GM12878 (cell line): Measurements from ENCODE around the gene IFIH1.

DNA sequence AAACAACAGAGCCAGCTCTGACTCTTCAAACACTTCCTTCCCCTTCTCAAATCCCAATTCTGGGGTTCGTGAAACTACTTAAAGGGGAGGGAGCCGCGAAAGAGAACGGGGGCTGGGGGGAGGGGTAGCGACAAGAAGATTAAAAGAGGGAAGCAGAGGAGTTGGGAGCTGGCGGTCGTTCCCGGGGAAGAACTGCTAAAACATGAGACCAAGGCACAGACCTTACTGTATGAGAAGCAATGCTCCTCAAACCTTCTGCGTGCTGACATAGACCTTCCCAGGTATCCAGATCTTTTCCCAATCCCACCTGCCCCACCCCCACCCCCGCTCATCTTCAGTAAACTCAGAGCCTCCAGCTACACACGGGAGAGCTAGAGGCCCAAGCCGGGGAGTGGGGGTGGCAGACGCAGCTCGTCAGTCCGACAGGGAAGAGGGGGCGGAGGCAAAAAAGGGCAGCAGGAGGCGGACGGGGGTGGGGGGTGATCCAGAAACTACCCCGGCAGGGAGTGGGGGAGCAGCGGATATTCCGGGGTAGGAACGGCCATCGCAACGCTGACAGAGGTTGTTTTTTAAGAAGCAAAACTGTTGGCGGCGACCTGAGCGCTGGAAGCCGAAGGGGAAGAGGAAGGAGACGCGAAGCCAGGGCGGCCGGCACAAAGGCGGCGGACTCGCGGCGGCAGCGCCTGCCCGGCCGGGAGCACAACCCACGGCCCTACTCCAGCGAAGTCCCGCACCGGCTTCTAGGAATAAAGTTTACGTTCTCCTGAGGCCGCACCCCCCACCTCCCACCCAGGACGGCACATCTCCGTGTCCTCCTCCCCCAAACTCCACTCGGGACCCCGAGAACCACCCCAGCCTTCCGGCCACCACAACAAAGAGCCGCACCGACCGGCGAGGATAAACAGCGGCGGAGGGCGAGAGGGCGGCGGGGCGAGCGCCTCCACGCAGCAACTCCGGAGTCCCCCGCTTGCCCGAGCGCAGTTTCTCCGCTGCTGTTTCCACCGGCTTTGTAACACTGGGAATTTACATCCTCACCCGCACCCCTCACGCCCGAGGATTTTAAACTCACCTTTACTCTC is 836 bp downstream of the BAZ2B start:
- RAMPAGE, long total RNA = start-site peak on the plus strand centred at position 140 of the sequence, 64 bp wide, 18 and 39 reads in 2 replicates
- RRBS, 2 experiments = 2 to 3% methylated on average over 27 to 34 of the region's 72 CpGs
CAGE:
- cytosol, long polyA minus RNA = no peak
- cytosol, long polyA plus RNA = no peak
- long polyA plus RNA = no peak
- nucleolus, long total RNA = start-site peak on the minus strand centred at position 365 of the sequence, 43 bp wide, 65 reads
- nucleus, long polyA plus RNA = start-site peak on the minus strand centred at position 385 of the sequence, 80 bp wide, 40 and 57 reads in 2 replicates
- nucleus, long total RNA = no peak

GRCh38 chr2:159617663-159617976 is 1.3 kb upstream of the BAZ2B start:
- RAMPAGE, long total RNA = no peak
- RRBS, 2 experiments = no CpG with 5 or more reads among the region's 2 CpGs
CAGE:
- cytosol, long polyA minus RNA = no peak
- cytosol, long polyA plus RNA = no peak
- long polyA plus RNA = no peak
- nucleolus, long total RNA = no peak
- nucleus, long polyA plus RNA = no peak
- nucleus, long total RNA = no peak

DNA sequence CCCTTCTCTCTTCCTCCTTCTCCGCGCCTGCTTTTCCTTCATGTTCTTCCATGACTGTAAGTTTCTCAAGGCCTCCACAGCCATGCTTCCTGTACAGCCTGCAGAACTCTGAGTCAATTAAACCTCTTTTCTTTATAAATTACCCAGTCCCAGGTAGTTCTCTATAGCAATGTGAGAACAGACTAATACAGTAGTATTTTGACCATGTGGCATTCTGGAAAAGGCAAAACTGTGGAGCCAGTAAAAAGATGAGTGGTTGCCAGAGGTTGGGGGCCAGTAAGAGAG is 45.1 kb downstream of the ITGB6 start:
- RAMPAGE, long total RNA = no peak
- RRBS, 2 experiments = no CpG with 5 or more reads among the region's 2 CpGs
CAGE:
- cytosol, long polyA minus RNA = no peak
- cytosol, long polyA plus RNA = no peak
- long polyA plus RNA = no peak
- nucleolus, long total RNA = no peak
- nucleus, long polyA plus RNA = no peak
- nucleus, long total RNA = no peak

GRCh38 chr2:160238129-160238936 is 38.3 kb upstream of the ITGB6 start:
- RAMPAGE, long total RNA = no peak
- RRBS, 2 experiments = no CpG with 5 or more reads among the region's 4 CpGs
CAGE:
- cytosol, long polyA minus RNA = no peak
- cytosol, long polyA plus RNA = no peak
- long polyA plus RNA = no peak
- nucleolus, long total RNA = no peak
- nucleus, long polyA plus RNA = no peak
- nucleus, long total RNA = no peak

- RAMPAGE, long total RNA = no peak
- RRBS, 2 experiments = no CpG with 5 or more reads among the region's 3 CpGs
CAGE:
- cytosol, long polyA minus RNA = no peak
- cytosol, long polyA plus RNA = no peak
- long polyA plus RNA = no peak
- nucleolus, long total RNA = no peak
- nucleus, long polyA plus RNA = no peak
- nucleus, long total RNA = no peak
Measured at GRCh38 chr2:160331327-160331763, 131.3 kb upstream of the ITGB6 start.

DNA sequence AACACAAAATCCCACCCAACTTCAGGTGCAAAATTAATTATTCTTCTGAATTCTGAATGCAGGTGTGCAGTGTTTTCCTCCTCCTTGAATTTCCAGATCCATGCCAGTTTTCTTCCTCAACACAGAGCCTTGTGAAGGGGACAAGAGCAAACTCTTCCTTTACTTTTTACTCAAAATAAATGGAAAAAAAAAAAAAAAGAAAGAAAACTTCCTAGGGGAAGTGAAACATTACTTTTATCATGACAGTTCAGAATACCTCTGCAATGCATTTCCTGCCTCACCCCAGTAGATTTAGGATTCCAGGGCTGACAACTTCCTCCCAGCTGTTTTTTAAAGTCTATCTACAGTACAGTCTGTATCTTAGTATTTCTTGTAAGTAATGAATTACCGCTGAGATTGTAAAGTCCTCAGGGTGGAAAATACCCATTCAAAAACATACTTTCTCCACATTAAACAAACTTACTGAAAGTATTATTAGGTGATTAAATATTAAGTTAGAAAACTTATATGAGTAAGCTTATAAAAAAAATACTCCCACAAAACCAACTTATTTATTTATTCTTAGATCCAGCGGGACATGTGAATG is 117.8 kb downstream of the RBMS1 start:
- RAMPAGE, long total RNA = no peak
- RRBS, 2 experiments = no CpG with 5 or more reads among the region's 2 CpGs
CAGE:
- cytosol, long polyA minus RNA = no peak
- cytosol, long polyA plus RNA = no peak
- long polyA plus RNA = no peak
- nucleolus, long total RNA = no peak
- nucleus, long polyA plus RNA = no peak
- nucleus, long total RNA = no peak

DNA sequence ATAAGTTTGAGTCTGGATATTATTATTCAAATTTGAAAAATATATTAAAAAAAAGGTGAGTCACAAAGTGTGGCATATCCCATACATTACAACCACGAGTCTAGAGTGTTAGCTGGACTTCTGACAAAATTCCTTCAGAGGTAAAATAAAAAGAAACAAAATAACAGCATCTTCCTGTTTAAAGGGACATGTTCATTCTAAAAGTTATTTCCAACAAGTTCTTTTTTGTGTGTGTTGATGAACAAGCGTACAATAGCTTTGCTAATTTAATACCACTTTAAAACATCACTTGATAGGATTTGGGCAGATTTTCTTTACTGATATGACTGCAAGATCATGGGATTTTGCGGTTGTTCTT is 19.5 kb downstream of the RBMS1 start:
- RAMPAGE, long total RNA = no peak
- RRBS, 2 experiments = no CpG with 5 or more reads among the region's 3 CpGs
CAGE:
- cytosol, long polyA minus RNA = no peak
- cytosol, long polyA plus RNA = no peak
- long polyA plus RNA = no peak
- nucleolus, long total RNA = no peak
- nucleus, long polyA plus RNA = no peak
- nucleus, long total RNA = no peak

DNA sequence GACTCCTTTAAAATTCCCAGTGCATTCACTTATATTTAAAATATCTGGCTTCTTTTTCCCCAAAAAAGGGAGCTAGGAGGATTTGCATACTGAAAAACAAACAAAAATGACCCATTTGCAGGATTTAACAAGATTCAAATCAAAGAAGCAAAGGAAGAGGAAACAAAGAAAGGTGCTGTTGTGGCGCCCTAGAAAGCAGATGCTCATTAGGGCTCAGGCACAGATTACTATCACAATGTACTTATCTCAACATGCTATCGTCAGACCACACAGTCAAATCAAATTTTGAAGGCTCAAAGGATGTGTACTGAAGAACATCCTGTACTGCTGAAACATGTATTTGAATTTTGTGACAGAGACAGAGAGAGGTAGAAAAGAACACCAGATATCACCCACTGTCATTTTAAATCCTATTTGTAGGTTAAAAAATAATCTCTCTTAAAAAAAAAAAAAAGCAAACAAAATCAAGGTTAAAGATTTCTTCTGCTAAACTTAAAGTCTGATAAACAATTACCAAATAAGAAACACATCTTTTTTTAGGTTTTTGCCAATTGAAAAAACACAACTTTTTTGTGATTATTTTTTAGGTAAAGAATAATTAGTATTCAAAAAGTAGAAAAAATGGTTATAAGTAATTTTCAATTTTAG is 10.8 kb downstream of the RBMS1 start:
- RAMPAGE, long total RNA = no peak
- RRBS, 2 experiments = no CpG with 5 or more reads among the region's 2 CpGs
CAGE:
- cytosol, long polyA minus RNA = no peak
- cytosol, long polyA plus RNA = no peak
- long polyA plus RNA = no peak
- nucleolus, long total RNA = no peak
- nucleus, long polyA plus RNA = no peak
- nucleus, long total RNA = no peak

DNA sequence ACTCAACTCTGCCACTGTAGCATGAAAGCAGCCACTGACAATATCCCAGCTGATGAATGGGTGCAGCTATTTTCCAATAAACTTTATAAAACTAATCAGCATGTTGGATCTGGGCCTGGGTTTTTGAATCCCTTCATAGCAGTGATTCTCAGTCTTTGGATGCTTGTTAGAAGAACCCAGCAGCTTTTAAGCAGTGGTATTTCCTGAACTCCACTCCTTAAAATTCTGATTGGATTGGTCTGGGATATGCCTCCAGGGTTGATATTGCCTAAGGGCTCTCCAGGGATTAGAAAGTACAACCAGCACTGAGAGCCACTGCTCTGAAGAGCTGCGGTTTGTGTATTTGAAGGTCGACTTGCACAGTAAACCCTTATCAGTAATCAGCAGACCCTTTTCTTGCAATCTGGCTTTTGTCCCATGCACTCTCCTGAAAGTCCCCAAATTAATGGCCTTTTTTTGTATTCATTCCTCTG is 17.0 kb upstream of the RBMS1 start:
- RAMPAGE, long total RNA = no peak
- RRBS, 2 experiments = no CpG with 5 or more reads among the region's 2 CpGs
CAGE:
- cytosol, long polyA minus RNA = no peak
- cytosol, long polyA plus RNA = no peak
- long polyA plus RNA = no peak
- nucleolus, long total RNA = no peak
- nucleus, long polyA plus RNA = no peak
- nucleus, long total RNA = no peak

DNA sequence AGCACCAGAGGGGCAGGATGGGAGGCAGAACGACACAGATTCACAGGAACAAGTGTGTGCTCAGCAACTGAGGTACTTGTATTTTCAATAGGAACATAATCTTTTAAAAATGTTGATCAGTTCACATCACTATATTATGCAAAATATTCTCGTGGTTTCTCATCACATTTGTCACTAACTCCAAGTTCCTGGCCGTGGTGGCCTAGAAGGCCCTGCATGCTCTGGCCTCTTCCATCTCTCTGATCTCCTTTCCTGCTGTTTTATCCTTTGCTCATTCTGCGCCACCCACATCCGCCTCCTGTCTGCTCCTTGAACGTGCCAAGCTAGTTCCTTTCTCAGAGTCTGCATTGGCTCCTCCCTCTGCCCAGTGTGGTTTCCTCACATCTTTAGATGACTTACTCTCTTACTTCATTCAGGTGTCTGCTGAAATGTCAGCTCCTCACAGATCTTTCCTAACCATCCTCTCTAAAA is 158.5 kb upstream of the RBMS1 start:
- RAMPAGE, long total RNA = no peak
- RRBS, 2 experiments = no CpG with 5 or more reads among the region's 6 CpGs
CAGE:
- cytosol, long polyA minus RNA = no peak
- cytosol, long polyA plus RNA = no peak
- long polyA plus RNA = no peak
- nucleolus, long total RNA = no peak
- nucleus, long polyA plus RNA = no peak
- nucleus, long total RNA = no peak

DNA sequence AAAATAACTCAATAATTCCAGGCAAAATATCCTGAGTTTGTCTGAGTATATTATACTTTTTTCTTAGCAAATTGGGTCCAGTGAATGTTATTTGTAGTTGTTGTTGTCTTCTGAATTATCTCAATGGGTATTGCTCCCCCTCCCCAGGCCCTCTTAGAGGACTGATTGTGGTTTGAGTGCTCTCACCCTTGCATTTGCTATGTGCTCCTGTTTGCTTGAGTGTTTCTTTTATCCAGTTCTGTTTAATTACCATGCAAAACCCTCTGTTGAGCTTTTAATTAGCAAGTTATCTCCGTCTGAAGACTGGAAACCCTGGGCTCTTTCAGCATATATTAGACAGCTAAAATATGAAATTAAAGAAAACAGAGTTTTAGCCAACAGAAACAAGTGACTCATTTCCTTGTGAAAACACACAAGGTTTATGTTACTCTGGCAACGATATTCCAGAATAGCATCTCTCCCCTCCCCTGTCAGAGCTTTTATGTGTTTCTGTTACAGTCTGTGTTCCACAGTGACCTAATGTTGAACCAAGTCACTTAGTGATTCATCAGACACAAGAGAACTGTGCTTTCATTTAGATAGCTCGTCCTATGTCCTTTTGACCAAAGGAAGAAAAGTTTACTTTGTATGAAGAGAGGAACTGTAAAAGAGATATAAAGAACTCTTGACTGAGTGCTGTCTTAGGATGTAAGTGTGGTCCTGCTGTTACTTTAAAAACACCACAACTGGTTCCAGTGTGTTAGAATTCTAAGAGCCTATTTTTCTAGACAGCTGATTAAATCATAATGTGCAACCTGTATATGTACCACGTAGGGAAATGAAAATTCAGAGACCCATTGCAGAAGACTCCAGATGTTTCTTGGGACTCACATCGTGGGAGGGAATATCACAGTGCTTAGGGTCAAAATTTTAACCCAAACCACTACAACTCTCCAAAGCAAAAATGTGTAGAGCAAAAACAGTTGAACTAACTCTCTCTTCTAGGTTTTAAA is 172.8 kb upstream of the RBMS1 start:
- RAMPAGE, long total RNA = no peak
- RRBS, 2 experiments = no CpG with 5 or more reads among the region's 5 CpGs
CAGE:
- cytosol, long polyA minus RNA = no peak
- cytosol, long polyA plus RNA = no peak
- long polyA plus RNA = no peak
- nucleolus, long total RNA = no peak
- nucleus, long polyA plus RNA = no peak
- nucleus, long total RNA = no peak

GRCh38 chr2:161077495-161078462 is 82.4 kb upstream of the TANK start:
- RAMPAGE, long total RNA = no peak
- RRBS, 2 experiments = no CpG with 5 or more reads among the region's 6 CpGs
CAGE:
- cytosol, long polyA minus RNA = no peak
- cytosol, long polyA plus RNA = no peak
- long polyA plus RNA = no peak
- nucleolus, long total RNA = no peak
- nucleus, long polyA plus RNA = no peak
- nucleus, long total RNA = no peak

DNA sequence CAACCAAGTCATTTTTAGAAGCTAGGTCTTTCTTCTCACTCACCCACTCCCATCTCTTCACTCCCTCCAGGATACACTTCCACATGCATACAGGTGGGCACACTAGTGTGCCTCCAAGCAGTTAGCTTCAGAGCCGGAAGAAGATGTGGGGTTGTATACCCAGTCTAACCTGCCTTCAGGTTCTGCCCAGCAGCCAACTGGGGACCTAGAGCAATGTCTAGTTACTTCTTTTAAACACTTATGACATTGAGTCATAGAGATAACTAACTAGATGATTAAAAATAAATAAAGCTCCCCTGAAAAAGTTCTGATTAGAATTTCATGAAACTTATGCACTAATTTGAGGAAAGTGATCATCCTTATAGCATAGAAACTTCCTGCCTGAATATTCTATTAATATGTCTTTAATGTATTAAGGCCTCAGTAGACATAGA is 21.7 kb upstream of the TANK start:
- RAMPAGE, long total RNA = no peak
- RRBS, 2 experiments = no CpG with 5 or more reads among the region's 1 CpG
CAGE:
- cytosol, long polyA minus RNA = no peak
- cytosol, long polyA plus RNA = no peak
- long polyA plus RNA = no peak
- nucleolus, long total RNA = no peak
- nucleus, long polyA plus RNA = no peak
- nucleus, long total RNA = no peak

- RAMPAGE, long total RNA = no peak
- RRBS, 2 experiments = no CpG with 5 or more reads among the region's 2 CpGs
CAGE:
- cytosol, long polyA minus RNA = no peak
- cytosol, long polyA plus RNA = no peak
- long polyA plus RNA = no peak
- nucleolus, long total RNA = no peak
- nucleus, long polyA plus RNA = no peak
- nucleus, long total RNA = no peak
Measured at GRCh38 chr2:161165348-161166406, 5.4 kb downstream of the TANK start.

DNA sequence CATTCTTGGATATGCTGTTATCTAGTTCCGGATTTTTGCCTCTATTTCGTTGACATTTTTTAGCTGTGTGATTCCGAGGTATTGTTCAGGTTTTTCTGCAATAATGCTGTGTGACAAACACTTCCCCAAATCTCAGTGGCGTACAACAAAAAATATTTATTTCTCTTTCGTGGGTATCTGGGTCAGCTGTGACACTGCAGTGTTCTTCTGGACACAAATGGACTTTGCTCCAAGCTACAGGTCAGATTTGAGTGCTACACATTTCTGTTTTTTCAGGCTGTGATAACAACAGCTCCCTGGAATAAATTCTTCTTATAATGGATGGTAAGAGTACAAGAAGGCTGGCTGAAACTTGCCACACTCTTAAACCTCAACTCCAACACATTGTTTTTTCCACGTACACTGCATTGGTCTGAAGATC is 50.9 kb upstream of the PSMD14 start:
- RAMPAGE, long total RNA = no peak
- RRBS, 2 experiments = no CpG with 5 or more reads among the region's 6 CpGs
CAGE:
- cytosol, long polyA minus RNA = no peak
- cytosol, long polyA plus RNA = no peak
- long polyA plus RNA = no peak
- nucleolus, long total RNA = no peak
- nucleus, long polyA plus RNA = no peak
- nucleus, long total RNA = no peak

DNA sequence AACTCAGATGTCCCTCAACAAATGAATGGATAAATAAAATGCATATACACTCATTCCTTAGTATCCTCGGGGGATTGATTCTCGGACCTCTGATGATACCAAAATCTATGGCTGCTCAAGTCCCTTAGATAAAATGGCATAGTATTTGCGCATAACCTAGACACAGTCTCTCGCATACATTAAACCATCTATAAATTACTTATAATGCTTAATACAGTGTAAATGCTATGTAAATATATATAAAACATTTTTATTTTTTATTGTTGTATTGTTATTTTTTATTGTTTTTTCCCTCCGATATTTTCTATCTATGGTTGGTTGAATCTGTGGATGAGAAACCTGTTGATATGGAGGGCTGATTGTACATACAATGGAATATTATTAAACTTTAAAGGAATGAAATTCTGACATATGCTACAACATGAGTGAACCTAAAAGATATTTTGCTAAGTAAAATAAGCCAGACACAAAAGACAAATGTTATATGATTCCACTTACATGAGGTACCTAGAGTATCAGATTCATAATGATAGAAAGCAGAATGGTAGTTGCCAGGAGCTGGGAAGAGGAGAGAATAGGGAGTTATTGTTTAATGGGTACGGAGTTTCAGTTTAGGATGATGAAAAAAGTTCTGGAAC is 18.5 kb downstream of the PSMD14 start:
- RAMPAGE, long total RNA = no peak
- RRBS, 2 experiments = no CpG with 5 or more reads among the region's 6 CpGs
CAGE:
- cytosol, long polyA minus RNA = no peak
- cytosol, long polyA plus RNA = no peak
- long polyA plus RNA = no peak
- nucleolus, long total RNA = no peak
- nucleus, long polyA plus RNA = no peak
- nucleus, long total RNA = no peak

- RAMPAGE, long total RNA = no peak
- RRBS, 2 experiments = no CpG with 5 or more reads among the region's 43 CpGs
CAGE:
- cytosol, long polyA minus RNA = no peak
- cytosol, long polyA plus RNA = no peak
- long polyA plus RNA = no peak
- nucleolus, long total RNA = no peak
- nucleus, long polyA plus RNA = no peak
- nucleus, long total RNA = no peak
Measured at GRCh38 chr2:161341157-161341576, 32.9 kb downstream of the PSMD14 start.

GRCh38 chr2:162091378-162092074 is 17.5 kb upstream of the DPP4 start:
- RAMPAGE, long total RNA = no peak
- RRBS, 2 experiments = no CpG with 5 or more reads among the region's 8 CpGs
CAGE:
- cytosol, long polyA minus RNA = no peak
- cytosol, long polyA plus RNA = no peak
- long polyA plus RNA = no peak
- nucleolus, long total RNA = no peak
- nucleus, long polyA plus RNA = no peak
- nucleus, long total RNA = no peak

DNA sequence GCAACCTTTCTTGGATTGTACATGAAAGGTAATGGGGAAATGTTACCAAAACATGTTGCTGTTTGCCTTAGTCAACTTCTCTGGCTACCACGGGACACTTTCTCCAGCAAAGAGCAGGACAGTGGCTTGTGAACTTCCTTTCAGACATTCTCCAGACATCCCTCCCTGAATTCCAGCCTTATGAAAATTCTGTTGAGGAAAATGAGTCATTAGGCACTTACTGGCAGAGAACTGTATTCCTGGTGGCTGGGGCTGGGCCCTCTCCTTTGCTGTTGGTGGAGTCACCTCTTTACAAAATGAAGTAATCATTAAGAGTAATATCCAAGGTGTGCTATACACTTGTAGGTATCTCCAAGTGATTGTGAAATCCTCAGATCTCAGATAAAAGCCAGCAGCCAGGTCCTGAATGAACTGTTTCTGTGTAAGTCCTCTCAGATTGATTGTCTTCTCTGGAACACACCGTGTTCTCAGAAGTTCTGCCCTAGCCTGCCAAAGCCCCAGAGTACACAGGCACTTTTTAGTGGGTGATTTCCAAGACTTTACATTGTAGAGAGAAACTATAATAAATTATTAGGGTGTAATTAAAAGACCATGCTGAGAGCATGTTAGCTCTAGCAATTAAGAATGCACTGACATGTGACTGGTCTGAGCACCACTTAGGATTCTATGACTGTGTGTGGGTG is 1.4 kb upstream of the FAP start:
- RAMPAGE, long total RNA = no peak
- RRBS, 2 experiments = no CpG with 5 or more reads among the region's 2 CpGs
CAGE:
- cytosol, long polyA minus RNA = no peak
- cytosol, long polyA plus RNA = no peak
- long polyA plus RNA = no peak
- nucleolus, long total RNA = no peak
- nucleus, long polyA plus RNA = no peak
- nucleus, long total RNA = no peak

DNA sequence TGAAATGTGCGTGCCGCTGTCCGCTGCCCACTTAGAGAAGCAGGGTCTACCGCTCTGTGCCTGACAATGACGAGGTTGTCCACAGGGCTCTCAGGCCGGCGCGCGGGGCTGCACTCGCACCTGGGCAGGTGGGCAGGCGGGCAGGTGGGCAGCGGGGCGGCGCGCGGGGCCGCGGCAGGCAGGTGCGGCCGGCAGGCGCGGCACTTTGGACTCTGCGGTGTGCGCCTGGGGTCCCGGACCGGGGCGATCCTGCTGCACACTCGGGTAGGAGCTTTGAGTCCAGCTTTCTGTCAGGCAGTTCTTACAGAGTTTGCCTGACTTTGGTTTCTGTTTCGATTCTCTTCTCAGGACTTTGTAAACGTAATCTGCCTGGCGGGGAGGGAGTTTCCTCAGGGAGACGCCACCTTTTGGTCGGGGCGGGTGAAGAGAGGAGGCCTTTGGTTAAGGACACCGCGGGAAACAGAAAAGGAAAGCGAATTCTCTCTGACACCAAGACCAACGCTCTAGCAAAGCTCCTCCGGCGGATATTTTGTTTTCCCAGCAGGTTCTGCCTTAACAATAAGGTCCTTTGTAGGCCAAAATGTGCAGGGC is at the start of gene IFIH1:
IFIH1 (minus strand) TSS at position 313 of the 591 bp plus-strand sequence.
- RAMPAGE, long total RNA = no peak
- RRBS, 2 experiments = 2% methylated on average over 11 to 18 of the region's 40 CpGs
CAGE:
- cytosol, long polyA minus RNA = start-site peak on the minus strand centred at position 244 of the sequence, 79 bp wide, 891 reads
- cytosol, long polyA plus RNA = start-site peak on the minus strand centred at position 289 of the sequence, 105 bp wide, 2,365 and 2,061 reads in 2 replicates; start-site peak on the plus strand centred at position 432 of the sequence, 81 bp wide, 57 and 65 reads in 2 replicates
- long polyA plus RNA = start-site peak on the minus strand centred at position 307 of the sequence, 55 bp wide, 2,680 and 2,992 reads in 2 replicates; start-site peak on the plus strand centred at position 420 of the sequence, 146 bp wide, 53 and 29 reads in 2 replicates
- nucleolus, long total RNA = start-site peak on the minus strand centred at position 298 of the sequence, 74 bp wide, 604 reads; start-site peak on the plus strand centred at position 390 of the sequence, 87 bp wide, 91 reads; start-site peak on the minus strand centred at position 553 of the sequence, 102 bp wide, 48 reads
- nucleus, long polyA plus RNA = start-site peak on the minus strand centred at position 121 of the sequence, 965 bp wide, 1,749 and 2,084 reads in 2 replicates; start-site peak on the plus strand centred at position 438 of the sequence, 70 bp wide, 72 and 55 reads in 2 replicates
- nucleus, long total RNA = no peak